GM06990 (cell line): ENCODE measurements around a stretch of chr16.

DNA sequence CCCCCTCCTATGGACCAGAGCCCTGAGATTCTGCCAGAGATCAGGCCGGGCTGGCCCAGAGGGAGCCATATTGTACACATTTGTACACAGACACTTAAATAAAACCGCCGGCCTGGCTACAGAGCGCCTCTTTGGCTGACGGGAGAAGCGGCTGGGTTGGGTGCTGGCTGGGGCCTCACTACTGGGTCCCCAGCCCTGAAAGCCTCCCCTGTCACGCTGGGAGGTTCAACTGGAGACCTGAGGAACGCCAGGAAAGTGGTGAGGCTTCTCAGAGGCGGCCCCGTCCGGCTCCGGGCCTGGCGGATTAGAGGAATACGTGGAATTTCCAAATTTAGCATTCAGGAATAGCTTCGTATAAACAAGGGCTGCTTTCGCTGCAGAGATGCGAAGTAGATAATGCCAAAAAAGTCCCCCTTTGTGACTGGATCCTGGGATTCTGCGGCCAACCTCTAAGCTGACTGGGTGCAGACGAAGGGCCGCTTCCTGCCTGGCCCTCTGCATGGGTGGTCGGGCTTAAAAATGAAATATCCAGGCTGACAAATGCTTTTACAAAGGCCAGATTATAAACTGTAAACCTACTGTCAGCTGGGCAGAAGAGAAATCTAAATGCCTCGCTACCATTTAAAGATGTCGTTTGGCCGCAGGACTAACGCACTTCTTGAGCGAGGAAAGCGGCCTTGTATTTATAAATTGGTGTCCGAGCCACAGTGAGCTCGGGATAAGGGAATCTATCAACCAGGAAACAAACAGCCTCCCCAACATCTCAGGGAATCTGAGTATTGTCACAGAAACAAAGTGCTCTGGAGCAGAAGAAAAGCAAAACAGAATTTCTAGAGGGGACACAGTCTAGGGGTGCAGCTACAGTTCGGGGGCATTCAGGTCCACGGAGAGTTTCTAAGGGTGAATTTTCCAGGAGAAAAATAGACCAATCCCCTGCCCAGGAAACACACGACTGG lies 252.5 kb downstream of the IRF8 start:
- RRBS, result 13% methylated on average over 1 of the region's 32 CpGs

GRCh38 chr16:86200640-86201086 lies 301.7 kb downstream of the IRF8 start:
- RRBS, result no CpG with 5 or more reads among the region's 8 CpGs

DNA sequence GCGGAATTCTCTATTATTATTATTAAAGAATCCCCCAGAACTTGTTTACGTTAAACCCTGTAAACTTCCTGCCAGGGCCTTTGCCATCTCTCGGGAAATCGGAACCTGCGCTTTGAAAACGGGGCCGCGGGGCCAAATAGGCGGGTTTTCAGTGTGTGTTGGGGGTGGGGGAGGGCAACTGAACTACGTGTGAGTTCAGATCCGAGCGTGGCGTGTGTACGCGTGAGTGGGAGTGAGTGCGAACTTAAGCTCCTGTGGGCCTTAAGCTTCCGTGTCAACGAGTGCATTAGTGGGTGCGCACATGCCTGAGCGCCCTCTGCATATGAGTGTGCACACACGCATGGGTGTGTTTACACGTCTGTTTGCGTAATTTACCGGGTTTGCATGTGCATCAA lies 1.4 kb upstream of the FOXF1 start:
- RRBS, result no CpG with 5 or more reads among the region's 24 CpGs

DNA sequence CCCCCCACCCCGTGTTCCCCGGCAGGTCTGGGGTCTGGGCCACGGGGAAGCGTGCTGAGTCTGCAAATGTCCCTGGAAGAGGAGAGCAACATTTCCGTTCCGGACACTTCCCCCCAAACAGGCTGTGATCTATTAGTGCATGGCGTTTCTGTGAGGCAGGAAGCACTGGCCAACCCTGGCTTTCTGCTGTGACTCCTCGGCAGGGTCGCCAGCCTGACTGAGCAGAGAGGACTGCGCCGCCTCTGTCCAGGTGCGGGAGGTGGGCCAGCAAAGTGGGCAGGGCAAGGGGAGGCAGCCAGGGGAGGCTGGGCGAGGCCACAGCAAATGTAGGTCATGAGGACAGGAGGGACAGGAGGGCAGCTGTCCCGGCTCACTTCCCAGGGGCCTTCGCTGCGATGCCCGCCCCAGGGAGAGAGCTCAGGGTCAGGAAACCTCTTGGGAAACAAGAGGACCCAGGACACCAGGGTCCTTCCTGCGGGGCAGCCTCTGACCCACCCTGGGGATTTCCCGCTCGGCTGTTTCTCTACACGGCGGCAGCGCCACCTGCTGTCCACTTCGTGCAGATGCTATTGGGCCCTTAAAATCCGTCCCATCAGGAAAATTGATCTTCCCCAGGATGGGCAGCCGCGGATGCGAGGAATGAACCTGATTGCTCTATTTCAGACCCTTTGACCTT lies 9.5 kb downstream of the FOXF1 start:
- RRBS, result 8% methylated on average over 5 of the region's 28 CpGs

DNA sequence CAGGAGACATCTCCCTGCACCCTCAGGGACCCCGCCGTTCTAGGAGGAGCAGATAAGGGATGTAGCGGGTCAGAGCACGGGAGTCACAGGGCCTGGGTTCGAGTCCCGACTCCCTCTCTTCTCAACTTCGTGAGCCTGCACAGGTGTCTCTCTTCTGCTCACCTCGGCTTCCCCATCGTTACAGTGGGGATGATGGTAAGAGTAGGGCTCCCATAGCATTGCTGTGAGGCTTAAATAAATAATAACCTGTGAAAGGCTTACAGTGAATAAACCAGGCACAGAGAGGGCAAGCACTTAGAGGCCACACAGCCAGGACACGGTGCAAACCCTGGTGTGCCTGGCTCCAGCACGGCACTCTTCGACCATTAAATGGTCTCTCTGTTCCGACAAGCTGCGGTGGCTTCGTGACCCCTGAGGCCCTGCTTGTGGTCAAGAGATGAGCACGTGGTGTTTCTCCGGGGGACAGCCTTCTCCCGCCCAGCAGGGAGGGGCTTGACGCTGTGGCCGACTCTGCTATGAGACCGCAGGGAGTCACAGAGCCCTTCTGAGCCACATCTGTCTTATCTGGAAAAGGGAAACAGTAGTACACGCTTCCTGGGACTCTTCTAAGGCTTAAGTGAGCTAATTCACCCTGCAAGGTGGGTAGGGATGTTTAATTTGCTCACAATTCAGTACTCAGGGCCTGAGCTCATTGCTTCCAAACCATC lies 10.4 kb downstream of the FOXF1 start:
- RRBS, result no CpG with 5 or more reads among the region's 22 CpGs

DNA sequence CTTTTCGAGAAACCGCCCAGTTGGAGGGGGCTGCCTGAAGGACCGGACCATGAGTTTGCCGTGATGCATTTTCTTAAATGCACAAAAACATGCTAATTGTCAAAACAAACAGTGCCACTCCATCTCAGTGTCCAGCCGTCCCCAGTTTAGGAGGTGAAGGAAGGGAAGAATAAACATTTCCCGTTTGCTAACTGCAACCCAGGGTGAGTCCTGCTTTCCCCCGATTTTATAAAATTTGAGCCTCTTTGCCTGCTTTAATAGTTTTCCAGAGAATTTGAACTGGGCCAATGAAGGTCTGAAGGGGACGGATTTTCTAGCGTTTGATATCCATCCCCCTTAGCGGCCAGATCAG lies 3.3 kb downstream of the FOXC2 start:
- RRBS, result no CpG with 5 or more reads among the region's 10 CpGs

- RRBS, result 22% methylated on average over 5 of the region's 24 CpGs
Observed at GRCh38 chr16:86865811-86866706, 287.7 kb downstream of the FOXL1 start.

DNA sequence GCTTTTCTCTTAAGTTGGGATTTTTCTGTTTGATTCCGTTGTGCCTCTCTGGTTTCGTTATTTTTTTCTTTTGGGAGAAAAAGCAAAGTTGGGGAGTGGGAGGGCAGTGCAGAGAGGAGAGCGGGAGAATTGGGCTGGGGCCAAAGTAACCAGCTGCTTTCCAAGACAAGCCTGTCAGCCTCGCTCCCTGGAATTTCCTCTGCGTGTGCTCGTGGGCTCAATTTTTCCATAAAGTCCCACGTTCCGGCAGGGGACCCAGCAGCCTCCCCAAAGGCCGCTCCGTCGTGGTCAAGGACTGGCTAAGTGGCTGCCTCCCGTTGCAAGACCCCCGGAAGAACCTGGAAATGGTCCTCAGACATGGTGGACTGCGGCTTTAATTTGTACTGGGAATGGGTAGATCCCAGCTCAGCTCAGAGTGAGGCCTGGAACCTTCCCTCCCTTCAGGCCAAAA lies 190.2 kb downstream of the C16orf95 start:
- RRBS, result 54% methylated on average over 4 of the region's 14 CpGs

GRCh38 chr16:87240470-87241499 lies 76.4 kb downstream of the C16orf95 start:
- RRBS, result no CpG with 5 or more reads among the region's 22 CpGs

DNA sequence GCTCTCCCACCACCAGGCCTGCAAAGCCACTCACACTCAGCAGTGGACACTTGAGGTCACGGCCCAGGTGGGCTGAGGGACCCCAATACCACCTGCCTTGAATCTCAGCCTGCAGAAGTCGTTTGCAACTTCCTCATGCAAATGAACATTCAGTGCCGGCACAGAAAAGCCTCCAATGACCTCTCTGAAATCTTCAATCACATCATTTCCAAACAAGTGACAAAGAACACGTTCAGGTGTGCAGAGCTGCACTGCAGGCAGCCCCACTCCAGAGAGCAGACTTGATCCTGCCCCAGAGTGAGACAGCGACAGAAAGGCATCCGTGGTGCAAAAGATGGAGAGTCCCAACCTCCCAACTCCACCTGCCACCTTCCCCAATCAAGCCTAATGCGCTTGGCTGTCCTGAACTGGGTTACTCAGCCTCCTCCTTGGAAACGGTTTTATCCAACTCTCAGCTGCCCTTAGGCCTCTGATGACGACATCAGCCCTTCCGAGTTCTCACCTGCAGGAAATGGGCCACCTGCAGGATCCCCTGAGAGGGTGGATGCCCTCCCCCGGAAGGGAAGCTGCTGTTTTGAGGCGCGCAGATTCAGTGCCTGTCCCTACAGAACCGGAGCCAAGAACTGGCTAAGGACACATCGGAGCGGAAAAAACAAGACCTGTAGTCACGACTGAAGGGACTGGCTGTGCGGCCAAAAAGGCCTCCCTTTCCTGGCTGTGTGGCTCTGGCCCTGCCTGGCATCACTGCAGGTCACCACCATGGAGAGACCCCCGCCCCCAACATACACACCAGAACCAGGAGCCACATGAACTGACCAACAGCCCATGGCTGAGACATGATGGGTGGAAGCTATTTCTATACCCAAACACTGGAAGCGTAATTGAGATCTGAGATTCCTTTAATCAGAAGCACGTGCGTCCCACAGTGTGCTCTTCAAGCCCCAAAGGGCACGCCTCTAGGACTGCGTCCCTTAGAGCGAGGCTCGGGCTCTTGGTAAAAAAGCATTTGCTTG lies 11.6 kb upstream of the C16orf95 start:
- RRBS, result 93% methylated on average over 4 of the region's 26 CpGs

DNA sequence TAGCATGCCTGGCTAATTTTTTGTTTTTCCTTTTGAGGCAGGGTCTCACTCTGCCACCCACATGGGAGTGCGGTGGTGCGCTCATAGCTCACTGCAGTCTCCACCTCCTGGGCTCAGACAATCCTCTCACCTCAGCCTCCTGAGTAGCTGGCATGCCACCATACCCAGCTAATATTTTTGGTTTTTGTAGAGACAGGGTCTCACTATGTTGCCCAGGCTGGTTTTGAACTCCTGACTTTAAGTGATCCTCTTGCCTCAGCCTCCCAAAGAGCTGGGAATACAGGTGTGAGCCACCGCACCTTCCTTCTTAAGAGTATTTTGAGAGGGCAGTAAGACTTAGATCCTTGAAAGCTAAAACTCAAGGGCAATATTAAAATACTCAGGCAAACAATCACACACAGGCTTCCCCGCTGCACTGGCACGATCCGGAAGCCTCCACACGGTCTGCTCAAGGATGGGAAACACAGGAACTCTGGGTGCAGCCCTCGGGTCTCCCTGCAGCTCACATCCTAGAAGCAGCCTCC lies 24.9 kb upstream of the C16orf95 start:
- RRBS, result no CpG with 5 or more reads among the region's 8 CpGs

GRCh38 chr16:87368318-87368739 lies 15.2 kb downstream of the FBXO31 start:
- RRBS, result no CpG with 5 or more reads among the region's 3 CpGs

- RRBS, result no CpG with 5 or more reads among the region's 22 CpGs
Observed at GRCh38 chr16:87408641-87409712, 16.8 kb downstream of the MAP1LC3B start.

GRCh38 chr16:87490090-87491024 lies 2.5 kb downstream of the ZCCHC14 start:
- RRBS, result no CpG with 5 or more reads among the region's 32 CpGs

- RRBS, result no CpG with 5 or more reads among the region's 17 CpGs
Observed at GRCh38 chr16:87614184-87614622, 11.9 kb downstream of the JPH3 start.

GRCh38 chr16:87709065-87709774 lies 56.6 kb downstream of the KLHDC4 start:
- RRBS, result no CpG with 5 or more reads among the region's 42 CpGs

GRCh38 chr16:87777563-87778358 lies 12.0 kb upstream of the KLHDC4 start:
- RRBS, result no CpG with 5 or more reads among the region's 32 CpGs

GRCh38 chr16:87806079-87806791 lies 40.4 kb upstream of the KLHDC4 start:
- RRBS, result 12% methylated on average over 5 of the region's 28 CpGs

GRCh38 chr16:87823564-87824408 lies 45.5 kb downstream of the SLC7A5 start:
- RRBS, result 63% methylated on average over 6 of the region's 18 CpGs

DNA sequence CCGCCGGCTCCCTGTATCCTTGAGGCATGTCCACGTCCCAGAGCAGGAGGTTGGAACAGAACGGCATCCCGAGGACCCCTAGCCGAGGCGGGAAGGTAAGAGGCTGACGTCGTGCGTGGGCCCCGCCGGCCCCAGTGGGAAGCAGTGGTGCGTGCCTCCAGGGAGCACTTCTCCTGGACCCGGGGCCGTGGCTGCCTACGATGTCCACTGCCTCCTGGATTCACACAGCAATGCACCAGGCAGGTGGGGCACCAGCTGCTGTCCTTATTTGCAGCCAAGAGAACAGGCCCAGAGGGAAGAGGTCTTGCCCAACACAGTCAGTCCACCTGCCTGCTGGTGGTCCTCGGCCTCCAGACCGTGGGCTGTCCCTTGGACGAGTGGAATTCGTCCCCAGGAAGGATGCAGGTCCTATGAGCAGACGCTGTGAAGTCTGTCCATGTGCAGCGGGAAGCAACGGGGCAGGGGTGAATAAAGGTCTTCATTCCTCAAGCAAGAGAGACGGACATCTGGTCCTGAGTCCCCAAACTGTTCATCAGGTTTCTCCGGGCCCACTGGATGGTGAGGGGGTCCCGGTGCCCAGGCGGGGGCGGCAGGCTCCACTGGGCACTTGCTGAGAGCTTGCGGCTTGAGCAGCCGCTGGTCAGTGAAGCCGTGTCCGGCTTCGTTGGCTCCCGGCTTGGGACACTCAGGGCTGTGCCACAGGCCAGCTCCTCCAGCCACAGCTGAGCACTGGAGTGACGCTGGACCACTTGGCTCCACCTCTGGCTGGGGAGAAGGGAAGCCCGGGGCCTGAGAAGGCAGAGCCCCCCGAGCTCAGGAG lies 38.3 kb downstream of the SLC7A5 start:
- RRBS, result 92% methylated on average over 10 of the region's 37 CpGs